ENCODE measurements around a stretch of chr1.

- RRBS, result no CpG with 5 or more reads among the region's 1 CpG
These were observed 34.8 kb downstream of the LRRC8D start for GRCh38 chr1:89855607-89856127.

DNA sequence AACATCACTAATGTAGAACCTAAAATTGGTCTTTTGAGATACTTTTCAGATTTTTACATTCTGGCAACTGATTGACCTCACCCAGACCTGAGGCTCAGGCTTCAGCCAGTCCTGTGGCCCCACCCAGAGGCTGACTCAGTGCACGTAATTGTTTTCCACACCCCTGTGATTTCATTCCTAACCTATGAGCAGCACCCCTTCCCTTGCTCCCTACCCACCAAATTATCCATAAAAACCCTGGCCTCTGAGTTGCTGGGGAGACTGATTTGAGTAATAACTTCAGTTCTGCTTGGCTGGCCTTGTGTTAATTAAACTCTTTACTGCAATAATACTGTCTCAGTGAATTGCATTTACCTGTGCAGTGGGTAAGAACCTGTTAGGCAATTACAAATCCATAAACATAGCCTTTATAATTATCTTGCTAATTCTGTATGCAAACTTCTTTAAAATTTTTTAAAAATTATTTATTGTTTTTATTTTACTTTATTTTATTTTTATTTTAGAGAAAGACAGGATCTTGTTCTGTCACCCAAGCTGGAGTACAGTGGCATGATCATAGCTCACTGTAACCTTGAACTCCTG is 41.5 kb upstream of the ZNF326 start:
- RRBS, result no CpG with 5 or more reads among the region's 1 CpG

DNA sequence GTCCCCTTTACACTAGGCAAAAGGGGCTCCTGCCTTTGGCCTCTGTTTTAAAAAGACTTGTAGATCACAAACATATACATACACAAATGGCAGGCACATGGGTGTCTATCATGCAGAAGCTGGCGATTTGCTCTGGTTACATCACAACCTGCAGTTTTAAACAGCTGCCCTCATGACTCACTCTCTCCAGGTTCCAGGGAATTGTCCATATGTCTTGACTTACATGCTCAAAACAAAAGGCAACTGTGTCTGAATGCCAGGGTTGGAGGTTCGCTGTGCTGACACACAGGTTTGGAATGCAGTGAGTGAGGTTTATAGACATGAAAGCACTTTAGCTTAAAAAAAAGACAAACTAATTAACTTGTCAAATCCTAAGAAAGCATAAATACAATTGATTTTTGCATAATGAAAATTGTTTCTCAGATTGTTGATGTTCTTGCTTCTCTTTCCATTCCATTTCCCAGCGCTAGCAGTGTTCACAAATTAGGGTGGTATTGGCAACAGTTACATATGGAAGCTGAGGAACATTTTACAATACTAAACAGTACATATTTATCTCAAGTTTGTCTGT is 313.9 kb downstream of the BARHL2 start:
- RRBS, result no CpG with 5 or more reads among the region's 3 CpGs

- RRBS, result no CpG with 5 or more reads among the region's 14 CpGs
These were observed 109.9 kb downstream of the BARHL2 start for GRCh38 chr1:90607211-90607627.

GRCh38 chr1:90965977-90966354 is 55.9 kb downstream of the ZNF644 start:
- RRBS, result no CpG with 5 or more reads among the region's 6 CpGs

DNA sequence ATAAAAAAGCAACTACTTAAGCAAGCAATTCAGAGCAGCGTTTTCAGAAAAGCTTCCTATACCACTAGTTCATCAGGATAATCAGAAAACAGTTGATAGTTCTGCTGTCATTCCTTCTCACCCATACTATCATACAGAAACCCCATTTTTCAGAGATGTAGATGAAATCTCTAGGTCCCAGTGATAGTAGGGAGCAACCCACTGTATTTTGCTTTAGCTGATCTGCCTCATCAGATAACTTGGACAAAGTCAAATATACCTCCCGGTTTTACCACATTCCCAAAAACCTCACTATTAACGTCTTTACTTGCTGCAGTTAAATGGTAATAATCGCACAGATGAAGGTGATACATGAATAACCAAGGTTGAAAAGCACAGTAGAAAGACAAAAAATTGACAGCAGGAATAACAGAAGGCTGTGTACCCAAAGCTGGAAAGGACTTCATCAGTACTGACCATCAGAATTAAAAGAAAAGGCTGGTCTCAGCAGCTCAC is 13.3 kb downstream of the ZNF644 start:
- RRBS, result no CpG with 5 or more reads among the region's 4 CpGs

GRCh38 chr1:91555781-91556538 is 55.3 kb downstream of the CDC7 start:
- RRBS, result no CpG with 5 or more reads among the region's 7 CpGs

DNA sequence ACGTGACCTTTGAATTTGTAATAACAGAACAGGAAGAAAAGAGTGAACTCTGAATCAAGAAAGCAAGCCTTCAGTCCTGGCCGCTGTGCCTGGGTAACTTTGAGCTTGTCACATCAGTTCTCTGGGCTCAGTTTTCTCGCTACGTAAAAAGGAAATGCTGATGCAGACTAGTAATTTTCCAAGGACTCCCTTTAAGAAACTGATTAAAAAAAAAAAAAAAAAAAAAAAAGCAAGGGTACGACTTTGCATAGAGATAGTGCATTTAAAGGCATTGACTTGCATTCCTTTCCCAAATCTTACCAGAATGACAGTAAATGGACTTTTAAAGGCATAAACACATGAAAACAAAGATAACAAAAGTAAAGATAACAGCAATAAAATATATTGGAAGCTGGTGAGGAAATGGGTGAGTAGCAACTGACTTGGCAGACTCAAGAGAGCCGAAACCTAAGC is 189.0 kb downstream of the CDC7 start:
- RRBS, result no CpG with 5 or more reads among the region's 6 CpGs

DNA sequence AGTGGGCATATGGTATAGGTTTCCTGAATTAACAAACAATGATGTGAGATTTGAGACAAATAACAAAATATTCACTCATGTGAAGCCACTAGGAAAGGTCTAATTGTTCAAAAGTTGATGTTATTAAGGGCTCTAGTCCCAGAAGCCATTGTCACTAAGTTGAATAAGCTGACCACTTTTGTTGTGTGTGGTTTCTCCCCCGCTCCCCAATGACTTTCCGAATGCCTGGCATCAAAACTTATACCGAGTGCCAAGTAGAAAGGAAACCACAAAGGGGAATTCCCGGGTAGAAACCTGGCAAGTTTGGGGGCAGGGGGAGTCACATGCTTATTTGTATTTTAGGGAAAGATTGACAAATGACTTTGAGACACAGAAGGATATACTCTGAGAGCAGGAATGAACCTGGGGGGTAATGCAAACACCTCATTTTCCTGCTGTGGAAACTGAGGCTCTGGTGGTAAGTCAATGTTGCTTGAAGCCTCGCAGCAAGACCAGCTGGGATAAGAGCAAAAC is 154.1 kb downstream of the TGFBR3 start:
- RRBS, result no CpG with 5 or more reads among the region's 5 CpGs

DNA sequence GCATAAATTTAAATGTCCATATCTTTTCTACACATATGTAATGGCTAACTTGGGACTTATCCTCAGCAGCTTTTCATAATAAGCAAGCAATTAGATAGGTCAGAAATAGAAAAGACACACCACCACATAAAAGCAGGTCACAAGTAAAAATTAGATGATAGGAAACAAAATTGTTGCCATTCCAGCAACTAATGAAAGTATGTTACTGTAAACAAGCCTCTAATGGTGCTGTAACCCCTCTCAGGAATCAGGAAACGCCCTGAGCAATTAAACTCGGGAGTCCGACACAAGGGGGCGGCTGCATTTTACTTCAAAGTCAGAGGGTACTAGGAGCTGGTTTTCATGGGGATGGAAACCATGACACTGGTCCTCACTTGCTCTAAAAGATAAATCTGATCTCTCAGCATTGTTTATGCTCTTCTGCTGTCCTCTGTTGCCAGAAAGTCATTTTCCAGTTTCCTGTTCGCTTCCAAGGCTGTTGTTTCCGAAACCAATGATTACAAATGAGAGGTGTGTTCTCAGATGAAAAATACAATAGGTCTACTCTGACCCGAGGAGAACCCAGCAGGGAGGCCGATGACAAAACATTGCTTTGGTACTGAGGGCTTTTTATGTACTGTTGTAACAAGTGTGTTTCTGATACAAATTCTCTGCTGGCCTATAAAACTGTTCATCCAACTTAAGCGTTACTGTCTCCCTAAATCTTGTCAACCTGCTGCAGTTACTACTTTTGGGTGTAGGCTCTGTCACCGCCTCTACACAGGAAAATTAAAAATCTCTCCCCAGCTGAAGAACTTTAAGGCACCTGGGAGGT is 93.3 kb downstream of the TGFBR3 start:
- RRBS, result no CpG with 5 or more reads among the region's 10 CpGs

DNA sequence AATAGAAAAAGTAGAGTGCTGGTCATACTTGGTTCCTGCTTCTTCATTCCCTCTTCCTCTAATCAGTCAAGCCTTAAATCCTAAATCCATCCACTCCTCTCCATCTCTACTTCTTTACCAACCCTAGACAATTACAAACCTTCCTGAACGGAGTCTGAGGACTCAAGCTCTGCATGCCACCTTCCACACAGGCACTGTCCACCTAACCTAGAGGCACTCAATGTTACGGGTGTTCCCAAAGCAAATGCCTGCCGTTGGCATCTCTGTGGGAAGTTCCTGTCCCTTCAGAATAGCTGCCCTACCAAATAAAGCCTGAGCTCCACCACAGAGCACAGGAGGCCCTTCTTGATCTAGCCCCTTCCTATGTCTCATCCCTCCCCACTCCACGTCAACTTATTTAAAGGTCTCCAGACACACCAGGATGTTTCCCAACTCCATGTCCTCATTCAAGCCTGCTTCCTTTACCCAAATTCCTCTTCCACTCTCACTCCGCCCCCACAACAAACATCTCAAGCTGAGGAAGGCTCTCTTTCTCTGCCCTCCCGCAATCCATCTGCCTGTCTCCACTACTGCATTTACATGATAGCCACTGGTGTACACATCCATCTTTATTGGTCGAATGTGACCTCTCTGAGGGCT is 87.8 kb downstream of the TGFBR3 start:
- RRBS, result no CpG with 5 or more reads among the region's 7 CpGs

DNA sequence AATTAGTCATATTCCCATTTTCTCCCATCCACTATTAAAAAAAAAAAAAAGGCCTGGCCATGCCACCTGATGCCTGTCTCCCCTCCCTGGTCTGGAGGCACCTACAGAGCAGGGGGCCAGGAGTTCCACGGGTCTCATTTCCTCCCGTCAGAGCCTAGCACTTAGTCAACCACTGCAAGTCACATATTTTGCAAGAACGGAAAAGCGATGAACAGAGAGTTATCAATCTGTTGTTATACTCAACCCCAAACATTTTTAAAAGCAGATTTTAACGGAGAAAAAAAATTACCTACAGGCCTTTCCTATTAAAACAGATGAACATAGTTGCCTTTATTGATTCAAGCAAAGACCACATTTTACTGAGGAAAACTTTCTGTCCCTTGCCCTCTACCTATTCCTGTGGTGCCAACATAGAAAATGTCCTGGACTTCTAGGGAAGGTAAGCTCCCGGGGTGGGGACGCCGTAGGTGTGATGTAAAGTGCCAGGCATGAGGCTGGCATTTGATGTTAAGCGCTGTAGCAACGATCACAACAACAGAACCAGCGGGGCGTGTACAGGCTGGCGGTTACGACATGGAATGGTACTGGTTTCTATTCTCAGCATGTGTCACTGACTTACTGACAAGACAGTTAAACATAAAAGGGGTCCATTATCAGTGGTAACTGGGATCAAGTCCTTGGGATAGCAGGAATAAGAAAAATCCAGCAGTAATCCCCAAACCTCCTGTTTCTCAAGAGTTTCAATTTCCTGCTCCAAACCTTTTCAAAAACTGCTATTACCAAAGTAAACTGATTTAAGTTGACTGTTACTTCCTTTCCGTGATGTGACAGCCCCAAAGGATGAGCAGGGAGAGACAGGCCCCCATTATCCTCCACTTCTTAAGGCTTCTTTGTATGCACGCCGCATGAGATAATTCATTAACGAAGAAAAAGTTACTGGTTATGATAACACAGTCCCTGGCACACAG is 59.0 kb downstream of the TGFBR3 start:
- RRBS, result no CpG with 5 or more reads among the region's 18 CpGs

DNA sequence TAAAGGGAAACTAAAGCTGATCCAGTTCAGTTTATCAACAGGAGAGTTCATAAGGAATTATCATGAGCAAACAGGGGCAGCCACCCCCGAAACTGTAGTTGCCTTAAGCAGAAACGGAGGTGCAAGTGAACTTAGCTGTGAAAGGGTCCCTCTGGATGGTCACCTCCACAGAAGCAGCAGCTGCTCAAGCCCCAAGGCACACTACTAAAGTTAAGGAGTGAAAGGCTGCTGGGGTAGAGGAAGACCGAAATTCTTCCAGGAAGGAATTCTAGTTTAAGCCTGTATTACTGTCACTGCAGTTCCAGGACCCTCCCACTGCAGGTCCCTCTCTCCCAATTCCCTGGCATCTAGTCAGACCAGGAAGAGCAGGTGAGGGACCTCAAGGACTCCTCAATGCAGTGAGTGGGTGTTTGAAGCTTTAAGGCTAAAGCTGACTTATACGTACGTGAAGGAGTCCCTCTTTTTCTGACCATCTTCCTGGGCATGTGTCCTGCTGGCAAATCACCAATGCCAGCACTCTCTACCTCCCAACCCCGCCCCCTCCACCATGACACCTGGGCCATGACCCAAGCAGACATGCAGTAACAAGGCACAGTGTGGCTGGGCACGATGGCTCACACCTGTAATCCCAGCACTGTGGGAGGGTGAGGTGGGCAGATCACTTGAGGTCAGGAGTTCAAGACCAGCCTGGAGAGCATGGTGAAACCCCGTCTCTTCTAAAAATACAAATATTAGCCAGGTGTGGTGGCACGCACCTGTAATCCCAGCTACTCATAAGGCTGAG is 57.3 kb downstream of the TGFBR3 start:
- RRBS, result no CpG with 5 or more reads among the region's 9 CpGs

- RRBS, result no CpG with 5 or more reads among the region's 6 CpGs
These were observed 41.0 kb downstream of the TGFBR3 start for GRCh38 chr1:91844590-91845622.

- RRBS, result no CpG with 5 or more reads among the region's 3 CpGs
These were observed 61.2 kb downstream of the RPAP2 start for GRCh38 chr1:92360069-92360469.

- RRBS, result no CpG with 5 or more reads among the region's 3 CpGs
These were observed 56.5 kb upstream of the GFI1 start for GRCh38 chr1:92543165-92543767.

GRCh38 chr1:92672225-92672851 is 112.6 kb downstream of the EVI5 start:
- RRBS, result no CpG with 5 or more reads among the region's 3 CpGs

- RRBS, result no CpG with 5 or more reads among the region's 4 CpGs
These were observed 45.3 kb downstream of the RPL5 start for GRCh38 chr1:92877123-92877654.

GRCh38 chr1:92990836-92991312 is 29.6 kb upstream of the DIPK1A start:
- RRBS, result no CpG with 5 or more reads among the region's 3 CpGs

- RRBS, result no CpG with 5 or more reads among the region's 5 CpGs
These were observed 27.6 kb downstream of the TMED5 start for GRCh38 chr1:93152227-93153408.